Calu3 (cell line): Measurements from ENCODE around the genes KIF3C and DPYSL5.

- PRO-cap = no peak
These were observed 69.9 kb upstream of the DTNB start for GRCh38 chr2:25742948-25743946.

GRCh38 chr2:25916103-25916754, 37.9 kb upstream of the ASXL2 start:
- PRO-cap = no peak

DNA sequence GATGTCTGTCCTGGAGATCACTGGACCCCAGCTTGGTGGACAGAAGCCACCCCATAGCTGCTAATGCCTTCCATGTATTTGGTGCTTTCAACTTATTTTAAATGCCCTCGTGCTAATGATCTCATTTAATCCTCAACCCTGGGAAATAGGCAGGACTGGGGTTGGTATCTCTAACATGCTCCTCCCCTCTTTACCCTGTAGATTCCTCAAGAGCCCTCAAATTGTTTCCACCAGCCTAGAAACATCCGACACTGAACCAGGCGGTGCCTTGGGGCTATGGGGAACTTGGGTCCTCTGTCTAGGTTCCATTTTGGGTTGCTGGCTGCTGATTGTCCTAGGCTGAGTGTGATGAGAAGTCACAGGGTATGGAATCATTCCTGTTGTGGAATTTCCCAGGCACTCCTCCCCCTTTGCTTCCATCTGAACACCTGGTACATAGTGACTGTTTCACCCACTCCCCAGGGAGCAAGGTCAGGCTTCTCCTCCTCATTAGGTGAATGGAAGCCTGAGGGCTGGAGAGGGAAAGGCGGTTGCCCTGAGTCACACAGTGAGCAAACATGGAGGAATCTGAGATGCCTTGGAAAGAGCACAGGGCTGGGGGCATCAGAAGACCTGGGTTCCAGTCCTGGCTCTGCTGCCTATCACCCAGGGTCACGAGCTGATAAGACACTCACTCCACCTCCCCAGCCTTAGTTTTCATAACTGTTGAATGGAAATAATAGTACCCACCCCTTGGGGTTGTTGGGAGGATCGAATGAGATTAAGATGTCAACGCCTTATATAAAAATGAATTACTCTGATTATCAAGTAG, 4.5 kb downstream of the KIF3C start:
- PRO-cap = no peak

DNA sequence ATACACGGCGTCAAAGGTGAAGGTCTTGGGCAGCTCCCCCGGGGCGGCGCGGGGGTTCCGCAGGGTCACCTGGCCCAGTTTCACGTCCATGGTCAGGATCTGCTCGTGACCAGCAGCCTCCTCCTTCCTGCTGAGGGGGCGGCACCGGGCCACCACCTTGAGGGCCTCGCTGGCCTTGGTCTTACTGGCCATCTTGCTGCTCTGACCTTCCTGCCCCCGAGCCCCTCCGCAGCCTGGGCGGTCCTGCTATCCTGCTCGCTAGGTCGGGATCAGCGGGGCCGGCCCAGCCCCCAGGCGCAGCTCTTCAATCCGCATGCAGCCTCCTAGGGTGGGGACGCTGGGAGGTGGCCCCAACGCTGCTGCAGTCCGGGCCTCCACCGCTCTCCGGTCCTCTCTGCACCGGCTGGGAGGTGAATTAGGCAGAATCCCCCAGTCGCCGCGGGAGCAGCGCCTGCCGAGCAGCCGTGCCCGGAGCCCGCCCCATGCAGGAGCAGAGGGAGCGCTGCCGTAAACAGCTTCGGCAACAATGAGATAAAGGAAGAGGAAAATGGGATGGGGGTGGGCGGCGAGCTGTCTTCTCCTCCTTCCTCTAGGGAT, 473 bp downstream of the KIF3C start:
- PRO-cap = no peak

DNA sequence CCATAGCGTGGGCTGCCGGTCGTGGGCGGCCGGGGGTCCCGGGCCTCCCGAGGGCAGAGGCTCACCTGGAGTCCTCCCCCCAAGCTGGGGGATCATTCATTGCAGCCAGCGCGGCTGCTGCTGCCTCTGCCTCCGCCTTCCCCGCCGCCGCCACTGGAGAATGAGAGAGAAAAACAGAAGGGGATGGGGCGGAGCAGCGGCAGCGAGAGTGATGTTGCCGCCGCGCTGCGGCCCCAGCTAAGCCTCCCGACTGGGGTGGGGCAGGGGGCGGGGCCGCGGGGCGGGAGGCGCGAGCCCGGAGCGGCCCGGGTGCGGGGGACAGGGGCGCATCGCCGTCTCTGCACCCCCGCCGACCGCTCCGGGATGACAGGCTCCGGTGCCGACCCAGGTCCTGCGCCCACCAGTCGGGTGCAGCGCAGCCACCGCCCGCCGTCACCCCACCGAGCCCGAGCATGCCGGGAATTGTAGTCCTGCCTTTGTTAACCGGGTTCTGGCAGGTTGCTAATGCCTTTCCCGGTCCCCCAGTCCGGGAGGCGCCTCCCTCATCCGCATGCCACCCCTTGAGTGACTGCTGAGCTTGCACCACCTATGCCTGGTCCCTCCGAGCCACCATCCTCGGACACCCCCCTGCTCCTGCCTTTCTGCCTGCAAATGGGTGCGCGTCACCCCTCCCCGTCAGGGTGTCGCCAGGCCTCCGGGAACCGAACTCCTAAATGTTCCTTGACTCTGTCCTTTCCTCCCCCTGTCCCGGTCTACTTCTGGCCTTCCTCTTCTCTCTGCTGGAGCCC, at the start of gene KIF3C:
Gene KIF3C, minus strand, starts transcription at position 175 of the 788 bp plus-strand sequence.
- PRO-cap = bidirectional peak, plus-strand start at position 286 of the sequence, minus-strand start at position 155 of the sequence

DNA sequence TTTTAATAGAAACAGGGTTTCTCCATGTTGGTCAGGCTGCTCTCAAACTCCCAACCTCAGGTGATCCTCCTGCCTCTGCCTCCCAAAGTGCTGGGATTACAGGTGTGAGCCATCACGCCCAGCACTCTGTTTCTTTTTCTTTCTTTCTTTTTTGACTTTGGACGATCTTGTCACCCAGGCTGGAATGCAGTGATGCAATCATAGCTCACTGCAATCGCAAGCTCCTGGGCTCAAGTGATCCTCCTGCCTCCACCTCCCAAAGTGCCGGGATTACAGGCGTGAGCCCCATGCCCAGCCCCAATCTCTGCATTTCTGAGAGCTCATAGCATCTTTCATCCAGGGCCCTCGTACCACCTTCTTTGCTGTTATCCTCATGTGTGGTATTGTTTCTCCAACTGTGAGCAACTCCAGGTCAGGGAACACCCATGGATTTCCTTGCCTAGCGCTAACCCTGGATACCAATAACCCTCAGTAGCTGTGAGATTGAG, 17.2 kb upstream of the KIF3C start:
- PRO-cap = no peak

DNA sequence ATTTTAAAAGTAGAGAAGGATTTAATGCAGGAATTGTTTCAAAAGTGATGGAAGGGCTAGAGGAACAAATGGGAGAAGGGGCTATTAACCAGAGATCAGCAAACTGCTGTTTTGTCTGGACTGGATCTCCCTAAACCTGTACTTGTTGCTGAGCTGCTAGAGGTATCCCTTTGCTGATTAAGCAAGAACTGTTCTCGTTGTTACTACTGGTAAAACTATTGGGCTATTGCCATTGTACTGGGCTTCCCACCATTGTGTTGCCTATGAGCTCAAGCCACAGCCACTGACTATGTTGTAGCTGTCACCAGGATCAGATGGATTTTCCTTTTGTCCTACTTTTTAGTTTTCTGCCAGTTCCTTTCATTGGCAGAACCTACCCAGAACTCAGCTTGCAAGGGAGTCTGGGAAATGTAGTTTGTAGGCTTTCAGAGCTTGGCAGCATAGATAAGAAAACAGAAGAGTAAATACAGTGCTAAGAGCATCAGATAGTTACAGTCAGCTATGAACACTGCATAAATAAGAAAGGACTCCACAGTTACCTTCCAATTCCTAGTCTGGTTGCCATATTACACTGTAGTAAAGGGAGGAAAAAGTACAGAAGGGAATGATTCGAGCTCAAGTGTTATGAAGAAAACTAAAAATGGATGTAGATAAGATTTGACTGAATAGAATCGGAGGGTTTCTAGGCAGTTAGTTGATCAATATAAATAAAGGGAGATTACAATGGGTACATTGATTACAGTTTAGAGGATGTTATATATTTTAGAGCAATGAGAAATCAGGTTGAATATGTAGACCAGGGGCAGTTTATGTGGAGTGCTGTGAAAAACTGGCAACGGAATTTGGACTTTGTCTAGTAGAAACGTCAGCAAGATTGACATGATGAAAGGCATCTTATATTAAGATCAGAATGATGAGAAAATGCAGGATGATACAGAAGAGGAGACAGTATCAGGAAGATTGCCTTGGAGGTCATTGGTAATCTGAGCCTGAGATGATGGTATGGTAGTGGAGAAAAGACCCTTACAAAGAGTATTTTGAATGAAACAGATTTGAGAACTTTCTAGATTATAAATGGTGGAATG, 39.6 kb downstream of the RAB10 start:
- PRO-cap = no peak

DNA sequence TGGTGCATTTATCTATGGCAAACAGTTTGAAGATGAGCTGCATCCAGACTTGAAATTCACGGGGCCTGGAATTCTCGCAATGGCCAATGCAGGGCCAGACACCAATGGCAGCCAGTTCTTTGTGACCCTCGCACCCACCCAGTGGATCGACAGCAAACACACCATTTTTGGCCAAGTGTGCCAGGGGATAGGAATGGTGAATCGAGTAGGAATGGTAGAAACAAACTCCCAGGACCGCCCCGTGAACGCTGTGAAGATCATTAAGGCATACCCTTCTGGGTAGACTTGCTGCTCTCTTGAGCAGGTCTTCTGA, 10.7 kb upstream of the GAREM2 start:
- PRO-cap = no peak

- PRO-cap = no peak
These were observed 5.9 kb downstream of the GAREM2 start for GRCh38 chr2:26178445-26179514.

DNA sequence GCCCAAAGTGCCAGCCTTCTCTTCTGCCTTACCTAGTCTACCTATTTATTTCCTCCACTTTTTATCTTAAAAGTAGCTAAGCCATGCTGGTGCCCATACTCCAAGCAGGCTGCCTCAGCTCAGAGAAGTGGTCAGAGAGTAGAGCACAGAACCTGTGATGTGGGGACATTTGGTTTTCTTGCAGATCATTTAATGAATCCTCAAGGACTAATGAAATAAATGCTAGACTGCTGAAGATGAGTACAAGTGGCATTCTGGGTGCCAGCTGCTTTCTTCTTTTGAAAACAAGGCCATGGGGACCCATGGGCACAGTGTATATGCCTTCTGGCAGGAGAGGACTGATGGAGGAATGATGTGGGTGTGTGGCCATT, 16.5 kb downstream of the GAREM2 start:
- PRO-cap = unidirectional peak, minus-strand start at position 275 of the sequence

DNA sequence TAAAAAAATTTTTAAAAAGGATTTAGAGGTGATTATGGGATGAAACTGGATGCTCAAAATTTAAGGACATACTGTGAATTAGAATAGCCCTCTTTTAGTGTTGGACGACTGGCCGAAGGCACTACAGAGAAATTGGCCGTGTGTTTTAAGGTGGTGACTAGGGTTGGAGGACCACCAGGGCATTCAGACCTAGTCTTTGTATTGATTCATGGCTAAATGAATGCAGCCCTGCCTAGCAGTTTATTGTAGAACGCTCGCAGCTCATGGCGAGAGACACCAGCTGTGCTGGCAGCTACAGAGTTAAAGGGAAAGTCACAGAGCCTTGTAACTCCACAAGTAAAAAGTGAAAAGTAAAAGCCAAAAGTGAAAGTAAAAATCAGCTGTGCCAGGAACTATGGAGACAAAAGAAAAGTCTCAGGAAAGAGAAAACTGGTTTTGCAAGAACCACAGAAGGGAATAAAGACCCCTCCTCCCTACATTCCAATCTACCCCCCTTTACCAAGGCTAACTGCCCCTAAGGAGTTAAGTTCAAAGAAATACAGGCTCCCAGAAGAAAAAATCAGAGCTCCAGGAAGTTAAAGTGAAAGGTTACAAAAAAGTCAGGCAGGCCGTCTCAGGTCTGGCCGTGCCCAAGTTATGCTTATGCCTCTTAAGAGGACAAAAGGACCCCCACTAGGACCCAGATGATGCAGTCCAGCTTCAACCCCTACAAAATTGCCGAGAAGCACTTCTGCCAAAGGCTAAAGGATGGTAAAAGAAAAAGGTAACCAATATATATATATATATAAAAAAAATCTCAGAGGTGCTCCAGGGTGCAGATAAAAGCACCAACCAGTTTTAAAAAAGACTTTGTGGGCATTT, 46.3 kb upstream of the SELENOI start:
- PRO-cap = bidirectional peak, plus-strand start at position 372 of the sequence, minus-strand start at position 345 of the sequence

DNA sequence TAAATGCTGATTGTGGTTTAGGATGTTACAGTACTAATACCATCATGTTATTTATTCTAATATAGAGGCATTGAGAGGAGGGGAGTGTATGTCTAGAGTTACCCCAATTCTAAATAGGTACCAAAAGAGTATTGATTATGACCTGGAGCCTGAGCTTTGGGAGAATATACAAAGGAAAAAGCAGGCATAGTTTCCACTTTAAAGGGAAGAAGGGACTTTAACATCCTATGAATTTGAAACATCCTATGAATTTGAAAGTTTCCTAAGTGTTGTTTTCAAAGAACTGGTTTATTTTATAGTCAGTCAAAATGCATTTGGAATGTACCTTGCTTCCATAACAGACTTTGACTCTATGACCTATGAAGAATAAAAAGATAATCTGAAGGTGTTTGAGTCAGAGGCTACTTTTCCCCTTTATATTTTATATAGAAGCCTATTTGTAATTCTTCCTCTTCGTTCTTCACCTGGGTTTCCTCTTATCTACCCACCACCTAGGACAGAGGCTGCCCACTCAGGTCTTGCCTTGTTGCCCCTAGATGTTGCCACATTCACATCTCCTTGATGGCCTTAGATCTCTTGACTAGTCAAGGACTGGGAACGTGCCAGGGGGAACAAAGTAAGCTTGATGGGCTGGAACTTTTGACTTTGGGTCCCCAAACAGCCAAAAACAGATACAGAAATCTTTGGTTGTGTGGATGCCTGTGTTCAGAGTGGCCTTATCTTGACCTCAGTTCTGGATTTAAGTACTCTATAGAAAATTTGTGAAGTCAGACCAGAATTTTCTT, 9.5 kb upstream of the DRC1 start:
- PRO-cap = no peak

- PRO-cap = no peak
These were observed 14.4 kb downstream of the DRC1 start for GRCh38 chr2:26416115-26416607.

DNA sequence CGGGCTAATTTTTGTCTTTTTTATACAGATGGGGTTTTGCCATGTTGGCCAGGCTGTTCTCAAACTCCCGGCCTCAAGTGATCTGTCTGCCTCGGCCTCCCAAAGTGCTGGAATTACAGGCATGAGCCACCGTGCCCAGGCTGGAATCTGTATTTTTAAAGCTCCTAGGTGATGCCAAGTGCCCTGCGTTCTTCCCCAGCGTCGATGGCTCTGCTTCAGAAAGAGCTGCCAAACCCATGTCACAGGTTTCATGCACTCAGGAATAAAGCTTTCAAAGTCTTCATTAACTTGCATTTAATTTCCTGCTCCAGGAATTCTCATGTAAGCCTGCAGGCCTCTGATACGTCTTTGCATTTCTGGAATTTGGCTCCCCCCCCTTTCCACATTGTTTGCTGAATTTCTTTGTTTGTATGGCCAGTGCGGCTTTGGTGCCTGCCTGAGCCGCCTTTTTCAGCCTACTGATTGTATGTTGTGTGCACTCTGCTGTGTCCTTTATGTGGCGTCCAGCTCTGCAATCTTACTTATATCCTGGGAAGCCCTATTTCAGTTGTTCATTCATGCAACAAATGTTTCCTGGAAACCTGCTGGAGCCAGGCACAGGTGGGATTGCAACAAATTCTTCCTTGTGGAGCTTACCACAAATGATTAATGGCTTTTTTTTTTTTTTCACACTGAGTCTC, 62.8 kb downstream of the OTOF start:
- PRO-cap = no peak

- PRO-cap = no peak
These were observed 11.2 kb upstream of the CIB4 start for GRCh38 chr2:26652108-26653064.

DNA sequence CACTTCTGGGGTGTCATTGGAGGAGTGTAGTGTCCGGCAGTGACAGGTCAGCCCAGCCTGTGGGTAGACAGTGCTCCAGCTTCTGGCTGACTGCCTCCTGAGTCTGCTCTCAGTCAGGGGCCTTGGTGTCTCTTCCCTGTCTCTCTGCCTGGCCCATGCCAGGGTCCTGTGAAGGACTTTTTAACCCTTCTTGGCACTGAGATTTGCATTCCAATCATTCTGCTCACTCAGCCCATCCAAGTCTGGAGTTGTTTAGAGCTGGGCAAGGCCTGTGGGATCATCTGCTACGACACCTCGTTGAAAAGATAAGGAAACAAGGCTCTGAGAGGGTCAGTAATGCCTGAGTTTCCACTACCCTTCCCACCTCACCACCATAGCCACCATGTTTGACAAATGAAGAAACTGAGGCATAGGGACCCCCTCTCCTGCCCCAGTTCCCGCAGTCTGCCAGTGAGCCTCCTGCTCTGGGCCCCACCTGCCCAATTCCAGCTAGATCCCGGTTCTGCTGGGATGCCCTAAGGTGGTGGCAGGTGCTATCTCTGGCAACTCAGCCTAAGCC, 1.2 kb upstream of the KCNK3 start:
- PRO-cap = no peak

- PRO-cap = no peak
These were observed 316 bp upstream of the KCNK3 start for GRCh38 chr2:26692213-26692598.

DNA sequence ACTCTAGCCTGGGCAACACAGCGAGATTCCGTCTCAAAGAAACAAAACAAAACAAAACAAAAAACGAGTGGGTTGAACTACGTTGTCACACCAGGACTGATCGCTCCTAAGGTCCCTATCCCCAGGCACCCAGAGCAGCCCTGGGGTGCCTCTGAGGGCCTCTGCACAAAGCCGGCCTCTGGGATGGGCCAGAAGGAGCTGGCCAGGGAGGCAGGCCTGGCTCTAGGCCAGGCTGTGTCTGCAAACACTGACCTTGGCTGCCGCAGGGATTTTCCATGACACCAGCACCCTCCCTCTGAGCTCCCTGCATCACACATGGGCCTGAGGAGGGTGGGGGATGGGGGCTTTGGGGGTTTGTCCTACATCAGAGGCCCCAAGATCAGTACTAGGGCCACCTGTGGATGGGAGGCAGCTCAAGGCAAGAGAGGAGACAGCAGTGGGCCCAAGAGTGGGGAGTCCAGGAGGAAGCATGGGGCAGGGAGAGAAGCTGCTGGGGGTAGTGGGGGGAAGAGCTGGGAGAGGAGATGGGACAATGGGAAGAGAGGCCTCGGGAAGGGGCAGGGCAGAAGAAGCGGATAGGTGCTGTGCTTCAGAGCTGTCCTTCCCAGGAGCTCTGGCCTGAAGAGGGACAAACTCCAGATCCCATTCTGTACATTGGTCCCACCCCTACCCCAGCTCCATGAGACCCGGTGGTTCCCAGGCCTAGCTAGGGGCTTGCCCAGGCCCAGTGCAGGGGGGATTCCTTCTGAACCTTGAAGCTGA, 27.9 kb downstream of the KCNK3 start:
- PRO-cap = no peak

DNA sequence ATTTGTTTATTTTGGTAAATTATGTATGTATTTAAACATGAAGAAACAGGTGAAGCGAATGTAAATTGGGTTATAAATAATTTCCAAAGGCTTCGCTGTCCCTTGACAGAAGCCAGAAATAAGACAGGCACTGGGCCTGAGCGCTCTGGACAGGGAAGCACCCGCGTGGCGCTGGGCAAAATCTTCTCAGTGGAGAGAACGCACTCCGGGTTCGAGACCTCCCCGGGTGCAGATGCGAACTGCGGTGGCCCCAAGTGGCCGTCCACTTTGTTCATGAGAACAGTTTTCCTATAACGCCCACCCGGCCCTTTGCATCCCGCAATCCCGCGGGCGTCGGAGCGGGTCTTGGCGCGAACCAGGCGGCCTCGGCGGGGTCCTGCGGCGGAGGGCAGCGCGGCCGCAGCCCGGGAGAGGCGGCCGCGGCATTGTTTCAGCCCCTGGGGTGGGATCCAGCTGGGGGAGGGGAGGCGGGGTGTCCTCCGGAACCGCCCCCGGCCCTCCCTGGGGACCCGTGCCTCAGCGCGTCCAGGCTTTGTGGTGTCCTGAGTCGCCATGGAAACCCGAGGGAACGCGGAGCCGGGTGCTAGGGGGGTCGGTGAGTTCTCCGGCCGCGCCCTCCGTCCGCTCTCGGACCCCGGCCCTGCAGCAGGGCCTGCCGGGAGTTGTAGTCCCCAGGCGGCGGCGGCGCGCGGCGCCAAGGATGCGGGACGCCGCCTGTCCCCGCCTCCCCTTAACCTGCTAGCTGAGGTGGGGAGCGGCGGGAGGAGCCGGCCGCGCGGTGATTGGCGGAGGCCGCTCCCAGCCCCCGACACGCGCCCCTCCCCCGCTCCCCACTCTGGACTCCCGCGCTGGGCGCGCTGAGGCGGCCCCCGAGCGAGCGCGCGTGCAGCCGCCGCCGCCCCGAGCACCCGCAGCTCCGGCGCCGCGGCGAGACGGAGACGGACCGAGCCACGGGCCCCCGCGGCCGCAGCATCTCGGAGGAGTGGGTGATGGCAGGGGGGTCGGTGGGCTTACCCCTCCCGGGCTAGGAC, at the start of gene DPYSL5:
Gene DPYSL5, plus strand, starts transcription at position 860 of the 1,031 bp plus-strand sequence.
- PRO-cap = no peak

GRCh38 chr2:26968307-26968664, 2.2 kb upstream of the MAPRE3 start:
- PRO-cap = no peak